Esophagus squamous epithelium (tissue), 4 donors: Measurements from ENCODE around the gene FGF19.

DNA sequence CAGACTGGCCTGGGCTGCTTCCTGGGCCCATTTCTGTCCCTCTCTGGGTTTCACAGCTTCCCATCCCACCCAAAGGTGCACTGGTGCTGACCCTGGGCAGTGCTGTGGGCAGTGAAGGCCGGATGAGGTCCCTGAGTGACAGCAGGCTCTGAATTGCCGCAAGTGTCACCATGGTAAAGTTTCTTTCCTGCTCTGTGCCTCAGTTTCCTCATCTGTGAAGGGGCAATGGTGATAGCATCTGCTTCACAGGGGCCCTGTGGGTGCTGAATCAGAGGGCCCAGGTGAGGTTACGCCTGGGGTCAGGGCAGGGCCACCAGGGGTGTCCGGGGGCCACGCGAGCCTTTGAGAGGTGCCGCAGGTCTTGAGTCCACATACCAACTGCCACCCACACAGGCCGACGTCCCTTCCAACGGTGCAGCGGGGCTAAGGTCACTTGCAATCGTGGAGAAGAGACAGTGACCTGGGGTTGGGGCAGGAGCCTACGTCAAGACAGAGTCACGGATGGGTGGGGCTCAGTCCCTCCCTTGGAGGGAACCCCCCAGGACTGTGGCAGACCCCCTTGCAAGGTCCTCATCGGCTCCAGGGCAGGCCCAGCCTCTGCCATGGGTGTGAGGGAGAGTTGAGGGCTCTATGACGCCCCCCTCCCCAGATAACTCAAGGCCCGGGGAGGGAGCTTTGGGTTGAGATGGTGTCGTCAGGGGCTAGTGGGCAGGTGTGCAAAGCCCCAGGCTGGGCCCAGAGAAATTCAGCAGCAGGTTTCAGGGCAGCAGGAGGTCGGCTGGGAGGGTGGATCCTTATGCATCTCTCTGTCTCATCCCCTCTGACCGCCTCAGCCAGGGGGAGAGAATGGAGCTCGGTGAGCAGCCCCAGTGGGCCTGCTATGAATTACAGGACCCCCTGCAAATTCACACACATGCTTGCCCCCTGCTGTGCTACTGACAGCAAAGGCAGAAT, 59.8 kb downstream of the MYEOV start:
- PRO-cap: no peak
- RAMPAGE, long total RNA, 4 experiments: no peak in any of the 4 experiments

DNA sequence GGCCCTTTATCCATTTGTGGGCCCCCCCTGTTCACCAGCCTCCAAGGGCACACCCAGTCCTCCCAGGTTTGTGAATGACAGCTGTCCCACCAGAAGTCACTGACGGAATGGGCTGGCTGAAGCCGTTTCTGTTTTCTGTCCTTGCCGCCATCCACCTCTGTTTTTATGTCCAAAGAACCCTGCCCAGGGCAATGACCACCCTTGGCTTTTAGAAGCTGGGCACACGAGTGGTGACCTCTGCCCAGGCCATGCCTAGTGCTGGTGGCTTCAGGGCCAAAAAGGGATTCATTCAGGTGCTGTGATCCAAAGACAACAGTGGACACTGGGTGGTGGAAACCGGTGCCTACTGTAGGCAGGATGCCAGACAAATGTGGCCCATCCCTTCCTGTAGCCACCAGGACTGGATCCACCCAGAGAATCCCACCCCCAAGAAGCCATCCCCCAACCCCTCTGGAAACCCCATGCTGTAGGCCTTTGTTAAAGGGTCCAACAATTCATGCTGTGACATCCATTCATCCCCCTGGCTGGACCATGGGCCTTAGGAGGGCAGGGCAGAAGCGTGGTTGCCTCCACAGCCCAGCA, 102.7 kb downstream of the MYEOV start:
- PRO-cap: no peak
- RAMPAGE, long total RNA, 4 experiments: no peak in any of the 4 experiments

- PRO-cap: no peak
- RAMPAGE, long total RNA, 4 experiments: no peak in any of the 4 experiments
Measured at GRCh38 chr11:69420407-69420917, 126.5 kb downstream of the MYEOV start.

DNA sequence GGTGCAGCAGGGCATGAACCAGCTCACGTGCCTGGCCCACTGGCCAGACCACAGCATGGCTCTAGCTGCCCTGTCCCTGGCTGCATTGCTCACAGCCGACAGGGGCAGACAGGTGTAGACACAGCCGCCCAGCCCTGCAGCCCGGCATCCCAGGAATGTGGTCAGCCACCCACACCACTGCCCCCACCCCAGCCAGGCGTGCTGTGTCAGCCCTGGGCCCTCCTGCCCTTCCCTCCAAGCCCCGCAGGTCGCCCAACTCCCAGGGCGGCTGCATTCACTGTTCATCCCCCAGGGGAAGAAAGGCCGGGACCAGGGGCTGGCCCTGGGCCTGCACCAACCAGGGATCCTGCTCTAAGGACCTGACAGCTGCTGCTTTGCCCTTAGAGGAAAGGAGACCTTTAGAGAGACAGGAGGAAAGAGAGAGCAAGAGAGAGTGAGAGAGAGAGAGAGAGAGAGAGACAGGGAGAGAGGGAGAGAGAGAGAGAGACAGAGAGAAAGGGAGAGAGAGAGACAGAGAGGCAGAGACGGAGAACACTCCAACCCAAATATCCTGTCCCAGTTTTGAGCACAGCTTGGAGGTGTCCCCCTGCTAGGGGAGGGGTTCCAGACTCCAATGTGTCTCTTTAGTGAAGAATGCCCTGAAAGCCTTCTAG, 143.3 kb downstream of the MYEOV start:
- PRO-cap: no peak
- RAMPAGE, long total RNA, 4 experiments: no peak in any of the 4 experiments

- PRO-cap: no peak
- RAMPAGE, long total RNA, 4 experiments: no peak in any of the 4 experiments
Measured at GRCh38 chr11:69489259-69489866, 151.6 kb upstream of the CCND1 start.

GRCh38 chr11:69636087-69636993, 4.6 kb upstream of the CCND1 start:
- PRO-cap: bidirectional peak, plus-strand start at chr11:69636678, minus-strand start at chr11:69636563; unidirectional peak, plus-strand start at chr11:69636678; unidirectional peak, plus-strand start at chr11:69636816
- RAMPAGE, long total RNA, 4 experiments: no peak in any of the 4 experiments

DNA sequence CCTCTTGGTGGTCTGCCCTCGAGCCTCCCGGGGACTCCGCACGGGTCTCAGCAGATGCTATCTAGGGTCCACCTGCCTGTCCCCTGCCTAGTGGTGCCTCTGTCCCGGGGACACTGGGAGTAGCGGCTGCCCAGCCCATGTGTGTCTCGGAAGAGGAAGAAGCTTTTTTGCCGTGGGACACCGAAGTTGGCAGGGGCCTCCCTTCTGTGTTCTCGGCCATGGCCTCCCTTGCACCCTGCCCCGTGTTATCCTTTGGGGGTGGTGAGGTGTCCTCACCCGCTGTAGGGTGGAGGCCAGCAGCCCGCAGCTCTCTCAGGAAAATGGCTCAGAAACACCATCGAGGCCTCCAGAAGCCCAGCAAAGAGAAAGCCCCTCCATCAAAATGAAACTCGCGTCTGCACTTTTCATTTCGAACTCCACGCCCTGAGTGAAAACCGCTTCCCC, 7.9 kb downstream of the CCND1 start:
- PRO-cap: no peak
- RAMPAGE, long total RNA, 4 experiments: no peak in any of the 4 experiments

DNA sequence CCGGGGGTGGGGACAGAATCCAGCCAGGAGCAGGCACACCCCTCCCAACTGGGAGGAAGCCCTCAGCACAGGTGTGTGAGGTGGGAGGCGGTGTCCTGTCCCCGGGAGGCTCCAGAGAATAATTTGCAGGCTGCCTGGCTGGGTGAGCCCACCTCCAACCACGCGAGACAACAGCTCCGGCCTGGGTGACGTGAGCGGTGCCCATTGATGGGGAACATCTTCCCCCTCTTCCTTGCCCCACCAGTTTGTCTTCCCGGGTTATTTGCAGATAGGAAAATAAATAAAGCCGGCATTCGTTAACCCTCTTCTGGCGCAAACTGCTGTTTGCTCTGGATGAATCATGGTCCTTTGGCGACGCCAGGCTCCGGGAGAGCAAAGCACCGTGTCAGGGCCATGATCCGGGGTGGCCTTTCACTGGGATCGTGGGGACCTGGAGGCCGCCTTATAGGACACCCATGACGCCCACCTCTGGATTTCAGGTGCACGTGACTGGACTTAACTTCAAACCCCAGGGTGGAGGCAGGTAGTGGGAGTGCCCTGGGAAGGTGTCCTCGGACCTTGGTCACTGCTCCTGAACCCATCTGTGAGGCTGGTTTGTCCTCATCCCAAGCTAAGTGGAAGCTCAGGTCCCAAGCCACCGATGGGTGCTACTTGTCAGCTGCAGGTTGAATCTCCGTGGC, 13.9 kb downstream of the CCND1 start:
- PRO-cap: no peak
- RAMPAGE, long total RNA, 4 experiments: no peak in any of the 4 experiments

GRCh38 chr11:69675452-69675611, 179 bp upstream of the LTO1 start:
- PRO-cap: bidirectional peak, plus-strand start at chr11:69675519, minus-strand start at chr11:69675353
- RAMPAGE, long total RNA, 4 experiments: no peak in any of the 4 experiments

GRCh38 chr11:69703882-69704408, at the start of gene FGF19:
Gene FGF19 (minus strand): TSS chr11:69704022.
- PRO-cap: no peak
- RAMPAGE, long total RNA, 4 experiments: no peak in any of the 4 experiments

GRCh38 chr11:69979123-69980360, 98.6 kb upstream of the ANO1 start:
- PRO-cap: no peak
- RAMPAGE, long total RNA, 4 experiments: no peak in any of the 4 experiments

DNA sequence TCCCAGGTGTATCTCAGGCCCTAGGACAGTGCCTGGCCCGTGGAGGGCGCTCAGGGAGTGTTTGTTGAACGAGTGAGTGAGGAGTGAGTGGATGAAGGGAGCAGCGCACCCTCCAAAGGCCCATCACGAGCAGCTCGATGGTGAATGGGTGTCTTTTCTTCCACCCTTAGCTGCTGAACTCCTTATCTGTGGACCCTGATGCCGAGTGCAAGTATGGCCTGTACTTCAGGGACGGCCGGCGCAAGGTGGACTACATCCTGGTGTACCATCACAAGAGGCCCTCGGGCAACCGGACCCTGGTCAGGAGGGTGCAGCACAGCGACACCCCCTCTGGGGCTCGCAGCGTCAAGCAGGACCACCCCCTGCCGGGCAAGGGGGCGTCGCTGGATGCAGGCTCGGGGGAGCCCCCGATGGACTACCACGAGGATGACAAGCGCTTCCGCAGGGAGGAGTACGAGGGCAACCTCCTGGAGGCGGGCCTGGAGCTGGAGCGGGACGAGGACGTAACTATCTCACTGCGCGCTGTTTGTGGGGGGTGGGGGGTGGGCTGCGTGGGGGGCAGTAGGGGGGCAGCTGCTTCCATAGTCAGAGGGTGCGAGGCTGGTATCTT, 9.6 kb downstream of the ANO1 start:
- PRO-cap: no peak
- RAMPAGE, long total RNA, 4 experiments: no peak in any of the 4 experiments

GRCh38 chr11:70090810-70091627, 12.9 kb downstream of the ANO1 start:
- PRO-cap: no peak
- RAMPAGE, long total RNA, 4 experiments: no peak in any of the 4 experiments

DNA sequence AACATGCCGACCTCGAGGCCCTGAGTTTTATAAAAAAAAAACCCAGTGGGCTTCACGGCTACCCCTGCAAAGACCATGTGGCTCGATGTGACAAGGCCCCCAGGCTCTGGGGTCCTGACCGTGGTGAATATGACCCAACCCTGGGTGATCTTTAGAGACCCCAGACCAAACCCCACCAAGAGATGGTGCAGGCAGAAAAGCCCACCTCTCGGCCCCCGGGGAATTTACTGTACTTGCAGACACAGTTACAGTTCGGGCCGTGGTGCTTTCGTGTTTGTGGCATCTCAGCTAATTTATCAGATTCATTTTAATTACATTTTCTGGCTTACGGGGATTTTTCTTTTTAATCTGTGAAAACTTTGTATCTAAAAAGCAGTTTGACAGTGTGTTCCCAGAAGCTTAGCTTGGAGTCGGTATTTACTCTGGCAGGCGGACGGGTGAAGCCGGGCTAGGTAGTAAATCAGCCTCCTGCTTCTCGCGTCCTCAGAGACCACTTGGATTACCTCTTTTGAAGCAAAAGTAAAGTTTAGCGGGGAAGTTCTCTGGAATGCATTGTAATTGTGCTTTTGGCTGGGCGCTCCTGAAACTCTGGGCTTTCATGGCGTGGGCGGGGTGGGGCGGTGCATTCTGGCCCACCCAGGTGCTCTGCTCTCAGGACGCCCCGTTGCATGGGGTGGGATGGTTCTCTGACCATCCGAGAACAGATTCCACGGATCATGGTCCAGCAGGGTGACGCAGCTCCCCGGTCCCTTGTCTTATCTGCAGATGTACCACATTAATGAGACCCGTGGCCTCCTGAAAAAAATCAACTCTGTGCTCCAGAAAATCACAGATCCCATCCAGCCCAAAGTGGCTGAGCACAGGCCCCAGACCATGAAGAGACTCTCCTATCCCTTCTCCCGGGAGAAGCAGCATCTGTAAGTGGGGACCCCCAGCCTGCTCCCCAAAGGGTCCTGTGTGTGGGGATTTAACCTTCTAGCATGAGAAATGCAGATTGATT, 25.4 kb downstream of the ANO1 start:
- PRO-cap: no peak
- RAMPAGE, long total RNA, 4 experiments: no peak in any of the 4 experiments

GRCh38 chr11:70128349-70129015, 50.4 kb downstream of the ANO1 start:
- PRO-cap: no peak
- RAMPAGE, long total RNA, 4 experiments: no peak in any of the 4 experiments

DNA sequence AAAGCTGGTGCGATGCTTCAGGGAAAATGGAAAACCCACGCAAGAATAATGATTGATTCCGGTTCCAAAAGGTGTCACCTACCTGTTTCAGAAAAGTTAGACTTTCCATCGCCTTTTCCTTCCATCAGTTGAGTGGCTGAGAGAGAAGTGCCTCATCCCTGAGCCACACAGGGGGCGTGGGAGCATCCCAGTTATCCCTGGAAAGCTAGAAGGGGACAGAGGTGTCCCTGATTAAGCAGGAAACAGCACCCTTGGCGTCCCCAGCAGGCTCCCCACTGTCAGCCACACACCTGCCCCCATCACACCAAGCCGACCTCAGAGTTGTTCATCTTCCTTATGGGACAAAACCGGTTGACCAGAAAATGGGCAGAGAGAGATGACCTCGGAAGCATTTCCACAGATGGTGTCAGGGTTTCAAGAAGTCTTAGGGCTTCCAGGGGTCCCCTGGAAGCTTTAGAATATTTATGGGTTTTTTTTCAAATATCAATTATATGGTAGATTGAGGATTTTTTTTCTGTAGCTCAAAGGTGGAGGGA, 14.6 kb upstream of the FADD start:
- PRO-cap: no peak
- RAMPAGE, long total RNA, 4 experiments: no peak in any of the 4 experiments

DNA sequence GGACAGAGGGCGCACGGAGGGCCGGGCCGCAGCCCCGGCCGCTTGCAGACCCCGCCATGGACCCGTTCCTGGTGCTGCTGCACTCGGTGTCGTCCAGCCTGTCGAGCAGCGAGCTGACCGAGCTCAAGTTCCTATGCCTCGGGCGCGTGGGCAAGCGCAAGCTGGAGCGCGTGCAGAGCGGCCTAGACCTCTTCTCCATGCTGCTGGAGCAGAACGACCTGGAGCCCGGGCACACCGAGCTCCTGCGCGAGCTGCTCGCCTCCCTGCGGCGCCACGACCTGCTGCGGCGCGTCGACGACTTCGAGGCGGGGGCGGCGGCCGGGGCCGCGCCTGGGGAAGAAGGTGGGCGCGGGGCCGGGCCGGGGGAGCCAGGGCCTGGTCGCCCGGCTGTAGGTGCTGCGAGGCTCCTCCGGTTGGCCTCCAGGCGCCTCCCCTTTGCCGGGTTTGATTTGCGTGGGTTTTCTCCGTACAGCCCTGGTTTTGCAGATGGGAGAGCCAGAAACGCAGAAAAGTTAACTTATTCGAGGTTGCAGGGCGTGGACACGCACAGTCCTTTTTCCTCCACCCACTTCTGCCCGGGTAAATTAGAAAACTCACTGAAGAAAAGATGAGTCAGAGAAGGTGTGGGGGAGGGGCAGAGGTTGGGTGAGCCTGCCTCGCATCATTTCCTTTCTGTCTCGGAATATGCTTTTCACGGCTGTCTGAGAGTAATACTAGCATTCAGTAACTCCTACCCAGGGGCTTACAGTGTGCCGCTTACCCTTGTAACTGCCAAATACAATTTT, 500 bp downstream of the FADD start:
- PRO-cap: bidirectional peak, plus-strand start at position 615 of the sequence, minus-strand start at position 573 of the sequence
- RAMPAGE, long total RNA, 4 experiments: no peak in any of the 4 experiments

- PRO-cap: no peak
- RAMPAGE, long total RNA, 4 experiments: no peak in any of the 4 experiments
Measured at GRCh38 chr11:70314808-70315209, 44.3 kb downstream of the PPFIA1 start.

GRCh38 chr11:70324701-70325178, 54.2 kb downstream of the PPFIA1 start:
- PRO-cap: no peak
- RAMPAGE, long total RNA, 4 experiments: no peak in any of the 4 experiments

GRCh38 chr11:70333186-70333640, 62.7 kb downstream of the PPFIA1 start:
- PRO-cap: no peak
- RAMPAGE, long total RNA, 4 experiments: no peak in any of the 4 experiments